Sternocleidomastoid (tissue), 1 donor: ENCODE data around the genes RUVBL1, GATA2 and ACAD9.

DNA sequence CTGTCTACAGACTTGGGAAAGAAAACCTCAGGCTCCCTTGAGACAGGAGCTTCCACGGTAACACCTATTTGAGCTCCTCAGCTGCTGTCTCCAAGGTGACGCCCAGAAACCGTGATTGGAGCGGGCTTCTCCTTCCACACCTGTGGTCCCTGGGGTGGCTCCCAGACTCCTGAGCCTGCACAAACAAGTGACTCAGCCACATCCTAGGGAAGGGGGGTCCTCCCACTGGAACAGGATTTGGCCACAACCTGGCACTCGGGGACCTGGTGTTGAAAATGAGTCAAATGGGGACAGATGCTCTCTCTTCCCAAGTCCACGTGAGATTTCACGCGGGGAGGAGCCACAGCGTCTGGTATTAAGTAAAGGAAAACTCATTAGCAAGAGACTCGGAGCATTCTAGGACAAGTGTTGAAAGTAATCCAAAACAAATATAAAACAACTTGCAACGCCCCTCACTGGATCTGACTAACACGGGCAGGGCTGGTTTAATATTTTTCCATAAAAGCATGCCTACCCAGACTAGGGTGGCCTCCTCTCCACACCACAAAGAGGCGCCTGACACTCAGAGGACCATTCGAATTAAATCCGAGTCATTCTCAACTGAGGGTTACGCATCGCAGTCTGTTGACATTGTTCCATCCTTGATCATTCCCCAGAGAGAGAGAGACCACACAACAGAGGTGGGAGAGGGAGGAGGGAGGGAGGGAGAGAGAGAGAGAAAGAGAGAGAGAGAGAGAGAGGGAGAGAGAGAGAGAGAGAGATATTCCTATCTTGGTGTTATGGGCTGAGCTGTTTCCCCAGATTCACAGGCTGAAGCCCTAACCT is 74.4 kb downstream of the MGLL start:
- PRO-cap: no peak

GRCh38 chr3:127808768-127809226 is 13.5 kb downstream of the MGLL start:
- PRO-cap: no peak

DNA sequence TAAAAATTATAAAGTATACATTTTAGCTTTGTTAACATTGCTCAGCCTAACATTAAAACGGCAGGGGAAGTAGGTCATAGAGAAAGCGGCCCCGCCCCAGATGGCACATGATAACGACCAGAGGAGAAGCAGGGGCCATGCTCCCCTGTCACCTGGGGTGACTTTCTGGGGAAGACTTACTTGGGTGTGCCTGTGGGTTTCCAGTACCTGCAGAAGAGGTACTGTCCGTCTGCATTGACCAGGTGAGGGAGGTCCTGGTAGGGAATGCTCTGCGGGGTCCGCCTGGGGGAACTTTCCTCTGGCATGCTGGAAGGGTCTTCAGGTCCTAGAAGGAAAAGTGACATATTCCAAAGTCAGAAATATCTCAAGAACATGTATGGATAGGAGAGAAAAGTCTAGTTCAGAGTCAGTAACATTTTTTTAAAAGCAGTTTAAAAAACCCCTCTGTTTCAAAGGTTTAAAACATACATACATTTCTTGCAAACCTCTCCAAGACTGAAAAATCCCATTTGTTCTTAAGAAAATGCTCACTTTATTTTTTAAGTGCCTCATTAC is 724 bp downstream of the MGLL start:
- PRO-cap: bidirectional peak, plus-strand start at position 234 of the sequence, minus-strand start at position 102 of the sequence

- PRO-cap: bidirectional peak, plus-strand start at chr3:127823369, minus-strand start at chr3:127823185
Observed at GRCh38 chr3:127823295-127823520, 893 bp upstream of the MGLL start.

DNA sequence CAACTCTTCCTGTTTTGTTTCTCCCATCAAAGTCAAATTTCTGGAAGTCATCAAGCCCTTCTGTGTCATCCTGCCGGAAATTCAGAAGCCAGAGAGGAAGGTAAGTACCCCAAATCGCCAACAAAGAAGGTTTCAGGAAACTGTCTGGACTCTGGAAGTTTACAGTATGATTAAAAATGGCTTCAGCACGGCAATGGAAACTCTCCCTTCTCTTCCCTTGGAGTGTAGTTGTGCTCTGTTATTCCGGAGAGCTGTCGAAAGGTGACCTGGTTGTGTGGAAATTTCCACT is 510 bp downstream of the SEC61A1 start:
- PRO-cap: no peak

DNA sequence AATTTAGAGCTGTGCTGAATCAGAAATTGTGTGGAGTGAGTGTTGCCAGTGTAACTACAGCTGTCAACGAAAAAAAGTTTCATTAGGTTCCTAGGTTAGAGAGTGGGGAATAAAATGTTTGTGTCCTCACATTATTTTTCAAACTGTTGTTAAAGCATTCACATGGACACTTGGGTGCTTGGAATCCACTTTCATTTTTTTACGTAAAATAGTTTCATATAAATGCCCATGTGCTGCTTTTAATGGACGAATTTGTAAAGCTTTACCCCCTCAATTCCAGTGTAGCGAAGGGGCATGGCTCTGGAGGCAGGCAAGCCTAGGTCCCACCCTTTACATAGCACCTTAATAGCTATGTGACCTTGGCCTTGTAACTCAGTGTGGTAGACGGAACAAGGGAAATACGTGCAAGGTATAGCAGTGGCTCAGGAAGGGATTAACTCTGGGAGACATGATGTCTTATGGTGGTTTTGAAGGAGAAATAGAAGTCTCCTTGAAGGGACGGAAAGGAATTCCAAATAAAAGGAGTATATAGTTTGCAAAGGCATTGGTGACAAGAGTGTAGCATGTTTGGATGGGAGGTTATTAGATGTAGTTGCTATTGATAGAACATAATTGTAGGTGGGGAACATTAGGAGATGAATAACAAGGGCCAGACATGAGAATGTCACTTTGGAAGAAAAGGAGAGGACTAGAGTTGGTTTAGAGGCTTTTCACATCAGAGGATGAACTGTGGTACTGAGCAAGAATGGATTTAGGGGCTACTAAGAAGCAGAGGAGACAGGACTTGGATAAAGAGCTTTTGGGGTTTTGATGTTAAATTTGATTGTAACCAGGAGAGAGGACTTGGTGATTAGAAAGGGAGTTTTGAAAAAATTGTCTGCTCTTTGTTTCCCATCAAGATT is 1.5 kb downstream of the SEC61A1 start:
- PRO-cap: no peak

- PRO-cap: no peak
Observed at GRCh38 chr3:128054385-128054916, 2.2 kb downstream of the SEC61A1 start.

GRCh38 chr3:128075137-128076186 is 23.2 kb downstream of the SEC61A1 start:
- PRO-cap: bidirectional peak, plus-strand start at chr3:128075824, minus-strand start at chr3:128075628

DNA sequence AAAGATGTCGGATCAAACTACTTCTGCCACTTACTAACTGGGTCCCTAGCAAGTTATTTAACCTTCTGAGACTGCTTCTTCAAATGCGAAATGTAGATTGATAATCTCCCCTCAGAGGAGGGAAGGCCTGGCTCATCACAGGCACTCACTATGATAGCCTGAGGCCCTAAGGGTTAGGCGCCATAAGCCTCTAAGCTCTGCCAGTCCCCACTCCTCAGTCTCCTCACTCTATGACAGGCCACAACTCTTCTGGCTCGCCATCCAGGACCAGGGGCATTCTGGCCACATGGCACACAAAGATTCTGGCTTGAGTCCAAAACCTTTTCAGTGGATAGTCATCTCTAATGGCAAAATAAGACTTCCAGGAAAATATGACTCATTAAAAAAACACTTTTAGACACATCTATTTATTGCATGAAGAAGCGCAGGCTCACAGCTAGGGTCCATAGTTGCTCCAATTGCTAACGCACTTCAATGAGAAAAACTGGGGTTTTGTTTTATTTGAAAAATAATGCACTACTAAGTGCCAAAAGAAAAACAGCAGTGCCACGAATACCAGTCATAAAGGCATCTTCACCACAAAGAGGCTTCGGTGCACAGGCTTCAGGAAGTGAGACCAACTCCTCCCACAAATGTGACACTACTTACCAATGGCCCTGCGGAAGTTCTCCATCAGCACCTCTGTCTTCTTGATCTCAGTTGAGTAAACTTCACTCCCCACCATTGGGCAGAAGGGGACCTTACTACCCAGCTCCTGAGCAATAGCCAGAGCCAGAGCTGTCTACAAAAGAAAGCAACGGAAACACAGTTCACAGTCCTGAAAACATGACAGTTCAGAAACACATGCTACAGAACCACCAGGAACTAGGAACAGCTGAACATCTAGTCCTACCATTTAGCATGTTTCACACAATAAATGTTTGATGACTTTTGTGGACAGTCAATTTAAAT is 11.1 kb downstream of the RUVBL1 start:
- PRO-cap: no peak

GRCh38 chr3:128123464-128124361 is at the start of gene RUVBL1:
RUVBL1 (minus strand) TSS chr3:128123812.
- PRO-cap: bidirectional peak, plus-strand start at chr3:128124203, minus-strand start at chr3:128123809

DNA sequence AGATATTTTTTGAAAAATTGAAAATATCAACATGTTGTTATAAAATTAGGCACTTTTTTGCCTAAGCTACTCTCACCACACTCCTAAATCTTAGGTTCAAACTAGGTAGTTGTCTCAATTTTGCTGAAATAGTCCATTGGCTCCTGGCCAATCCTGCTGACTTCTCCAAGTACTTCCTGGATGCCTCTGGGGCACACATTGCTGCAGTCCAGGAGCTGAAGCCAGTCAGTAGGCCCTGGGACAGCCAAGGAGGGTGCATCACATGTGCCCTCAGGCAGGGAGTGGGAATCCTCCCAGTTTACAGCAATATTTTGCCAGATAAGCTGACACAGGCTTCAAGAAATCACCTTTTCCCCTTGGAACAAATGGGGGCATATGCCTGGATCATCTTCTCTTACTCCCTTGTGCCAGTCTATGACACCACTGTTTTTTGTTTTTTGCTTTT is 144.5 kb downstream of the EEFSEC start:
- PRO-cap: no peak

- PRO-cap: no peak
Observed at GRCh38 chr3:128480791-128481376, 12.1 kb downstream of the GATA2 start.

- PRO-cap: unidirectional peak, plus-strand start at chr3:128483502; unidirectional peak, plus-strand start at chr3:128483565
Observed at GRCh38 chr3:128482674-128483639, 10.0 kb downstream of the GATA2 start.

- PRO-cap: no peak
Observed at GRCh38 chr3:128485671-128486418, 7.2 kb downstream of the GATA2 start.

DNA sequence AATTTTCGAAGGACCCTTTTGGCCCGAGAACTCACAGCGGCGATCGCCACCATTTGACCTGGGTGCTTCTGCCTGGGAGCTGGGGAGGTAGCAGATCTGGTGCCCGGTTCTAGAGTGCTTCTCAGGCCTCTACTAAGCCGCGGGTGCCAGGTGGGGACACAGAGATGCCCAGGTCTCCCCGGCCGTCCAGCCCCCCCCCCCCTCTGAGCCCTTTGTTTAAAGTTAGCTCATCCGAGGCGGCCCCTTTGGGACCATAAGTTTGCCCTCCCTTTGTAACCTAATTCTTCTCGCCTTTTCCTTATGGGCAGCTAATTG is 2.0 kb downstream of the GATA2 start:
- PRO-cap: no peak

- PRO-cap: unidirectional peak, minus-strand start at chr3:128493200
Observed at GRCh38 chr3:128492726-128493508, at the start of gene GATA2. GATA2 (minus strand) TSS chr3:128493201.

DNA sequence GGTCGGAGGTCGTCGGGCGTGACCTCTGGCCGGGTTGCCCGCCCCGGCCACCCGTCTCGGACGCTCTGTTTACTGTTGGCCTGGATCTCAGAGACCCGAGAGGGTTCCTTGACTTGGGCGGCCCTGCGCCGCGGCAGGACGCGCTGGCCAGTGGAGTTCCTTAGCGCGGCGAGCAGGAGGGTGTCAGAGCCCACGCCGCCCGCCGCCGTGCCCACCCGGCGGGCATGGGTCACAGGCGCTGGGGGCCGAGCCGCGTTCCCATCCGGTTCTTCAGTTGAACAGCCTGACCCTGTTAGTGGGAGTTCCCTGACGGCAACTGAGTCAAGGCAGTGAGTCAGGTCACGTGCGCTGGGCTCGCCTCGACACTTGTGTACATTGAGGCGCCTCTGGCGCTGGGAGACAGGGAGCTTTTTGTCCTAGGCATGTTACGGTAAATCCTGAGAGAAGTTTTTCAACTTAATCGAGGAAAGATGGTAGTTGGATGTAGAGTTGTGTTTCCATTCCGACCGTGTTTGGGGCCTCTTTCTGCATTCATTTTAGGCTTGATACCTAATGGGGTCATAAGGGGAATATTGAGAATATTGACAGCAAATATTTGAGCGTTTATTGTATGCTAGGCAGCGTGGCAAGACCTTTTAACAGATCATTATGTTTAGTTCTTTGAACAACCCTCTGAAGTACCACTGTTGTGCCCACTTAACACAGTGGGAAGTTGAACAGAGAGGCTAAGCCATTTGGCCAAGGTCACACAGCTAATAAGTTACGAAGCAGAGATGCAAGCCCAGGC is 753 bp downstream of the RAB7A start:
- PRO-cap: bidirectional peak, plus-strand start at position 378 of the sequence, minus-strand start at position 270 of the sequence

- PRO-cap: no peak
Observed at GRCh38 chr3:128750883-128751298, 24.9 kb downstream of the RAB7A start.

DNA sequence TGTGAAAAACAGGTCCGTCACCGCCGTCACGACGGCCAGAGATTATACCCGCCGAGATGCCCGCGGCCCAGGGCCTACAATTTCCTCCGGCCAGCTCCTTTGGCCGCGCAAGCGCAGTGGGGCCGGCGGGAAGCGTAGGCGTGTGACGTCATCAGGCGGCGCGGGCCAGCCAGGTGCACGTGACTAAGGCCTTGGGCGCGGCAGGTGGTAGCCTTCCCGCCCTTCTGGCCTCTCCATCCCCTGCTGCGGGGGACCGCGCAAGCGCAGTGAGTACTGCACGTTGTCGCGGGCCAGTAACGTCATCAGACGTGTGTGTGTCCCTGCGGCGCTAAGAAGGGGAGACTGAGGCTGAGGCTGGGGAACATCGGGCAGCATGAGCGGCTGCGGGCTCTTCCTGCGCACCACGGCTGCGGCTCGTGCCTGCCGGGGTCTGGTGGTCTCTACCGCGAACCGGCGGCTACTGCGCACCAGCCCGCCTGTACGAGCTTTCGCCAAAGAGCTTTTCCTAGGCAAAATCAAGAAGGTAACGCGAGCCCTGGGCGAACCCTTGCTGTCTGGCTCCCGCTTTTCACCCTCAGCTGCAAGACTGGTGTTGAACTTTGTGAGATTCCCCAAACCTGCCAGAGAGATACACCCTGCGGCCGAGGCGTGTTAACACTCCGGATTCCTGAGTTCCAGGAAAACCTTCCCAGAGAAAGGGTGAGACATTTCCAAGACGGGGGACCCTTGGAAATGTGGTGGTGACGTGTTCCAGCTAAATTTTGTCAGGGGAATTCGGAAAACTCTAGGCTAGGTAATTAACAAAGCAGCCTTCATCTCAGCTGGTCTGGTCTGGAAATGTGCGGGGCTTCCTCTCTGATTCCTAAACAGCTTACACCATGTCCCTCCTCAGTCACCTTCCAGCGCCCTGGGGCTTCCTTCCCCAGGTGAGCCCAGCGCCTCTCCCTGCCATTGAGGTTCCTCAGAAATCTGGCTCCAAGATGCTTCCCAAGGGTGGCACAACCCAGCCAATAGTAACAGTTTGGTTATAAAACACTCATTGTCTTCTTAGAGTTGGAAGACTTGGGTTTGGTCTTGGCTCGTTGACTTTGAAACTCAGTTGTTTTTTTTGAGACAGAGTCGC is at the start of gene ACAD9:
TSS of gene ACAD9 (plus strand) at position 302 of the 1,123 bp plus-strand sequence.
- PRO-cap: bidirectional peak, plus-strand start at position 345 of the sequence, minus-strand start at position 69 of the sequence

DNA sequence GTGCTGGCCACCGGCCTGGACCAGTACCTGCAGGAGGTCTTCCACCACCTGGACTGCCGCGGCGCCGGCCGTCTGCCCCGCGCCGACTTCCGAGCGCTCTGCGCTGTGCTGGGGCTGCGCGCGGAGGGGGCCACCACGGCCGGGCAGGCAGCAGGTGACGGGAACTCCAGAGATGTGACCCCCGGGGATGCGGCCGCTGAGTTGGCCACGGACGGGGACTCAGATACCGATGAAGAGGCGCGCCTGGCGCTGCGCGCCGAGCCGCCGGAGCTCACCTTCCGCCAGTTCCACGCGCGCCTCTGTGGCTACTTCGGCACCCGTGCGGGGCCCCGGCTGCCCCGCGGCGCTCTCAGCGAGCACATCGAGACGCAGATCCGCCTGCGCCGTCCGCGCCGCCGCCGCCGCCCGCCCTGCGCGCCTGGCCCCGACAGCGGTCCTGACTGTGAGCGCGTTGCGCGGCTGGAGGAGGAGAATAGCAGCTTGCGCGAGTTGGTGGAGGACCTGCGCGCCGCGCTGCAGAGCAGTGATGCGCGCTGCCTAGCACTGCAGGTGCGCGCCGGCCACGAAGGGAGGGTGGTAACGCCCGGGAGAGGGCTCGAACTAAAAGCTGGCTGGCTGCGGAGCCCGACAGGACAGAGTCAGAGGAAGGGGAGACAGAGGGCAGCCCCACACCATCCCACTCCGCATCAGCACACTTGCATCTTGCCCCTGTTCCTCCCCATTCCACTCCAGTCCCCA is 841 bp downstream of the EFCC1 start:
- PRO-cap: bidirectional peak, plus-strand start at position 222 of the sequence, minus-strand start at position 100 of the sequence; bidirectional peak, plus-strand start at position 523 of the sequence, minus-strand start at position 301 of the sequence